OVCAR3 (cell line): ENCODE measurements around a stretch of chr11.

DNA sequence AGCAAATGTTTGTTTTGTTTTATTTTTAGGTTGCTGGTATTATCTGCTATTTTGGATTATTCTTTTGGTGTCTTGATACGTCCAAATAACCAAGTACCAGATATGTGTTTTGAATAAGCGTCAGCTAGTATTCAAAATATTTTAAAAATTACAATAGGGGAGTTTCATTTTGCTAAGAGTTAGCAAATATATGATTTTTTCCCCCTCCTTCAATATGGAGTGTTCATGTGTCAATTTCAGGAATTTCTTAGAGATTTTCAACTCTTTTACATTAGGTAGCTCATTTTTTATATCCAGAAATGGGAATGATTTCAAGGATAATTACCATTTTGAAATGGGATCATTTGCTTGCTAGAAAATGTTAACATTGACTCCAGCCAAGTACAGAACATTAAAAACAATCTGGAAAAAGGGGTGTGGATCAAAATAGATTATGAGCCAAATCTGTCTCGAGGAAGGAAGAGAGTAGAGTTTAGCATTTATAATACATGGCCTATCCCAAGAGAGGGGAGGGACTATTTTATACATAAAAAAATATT is 20.1 kb downstream of the PPP6R3 start:
- RRBS, result no CpG with 5 or more reads among the region's 3 CpGs

DNA sequence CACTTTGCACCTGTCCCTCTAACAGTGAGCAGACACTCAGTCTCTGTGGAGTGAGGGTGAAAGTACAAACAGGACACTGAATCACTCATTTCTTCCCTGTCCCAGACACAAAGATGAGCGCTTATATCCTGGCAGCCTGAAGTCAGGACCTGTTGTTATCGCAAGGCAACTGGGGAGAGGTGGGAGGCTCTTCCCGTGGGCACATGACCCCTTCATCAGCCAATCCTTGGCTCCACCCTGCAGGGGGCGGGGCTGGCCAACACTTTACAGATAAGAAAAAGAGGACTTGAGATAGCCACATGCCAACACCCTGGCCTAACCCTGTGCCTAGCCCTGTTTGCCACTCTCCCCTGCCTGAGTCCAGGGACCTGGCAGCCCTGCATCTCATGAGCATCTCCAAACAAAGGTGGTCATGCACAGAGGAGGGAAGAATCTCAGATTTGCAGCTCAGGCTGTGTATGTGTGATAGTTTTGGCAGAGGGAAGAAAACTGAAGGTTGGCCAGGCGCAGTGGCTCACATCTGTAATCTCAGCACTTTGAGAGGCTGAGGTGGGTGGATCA is 29.6 kb upstream of the TESMIN start:
- RRBS, result no CpG with 5 or more reads among the region's 5 CpGs

DNA sequence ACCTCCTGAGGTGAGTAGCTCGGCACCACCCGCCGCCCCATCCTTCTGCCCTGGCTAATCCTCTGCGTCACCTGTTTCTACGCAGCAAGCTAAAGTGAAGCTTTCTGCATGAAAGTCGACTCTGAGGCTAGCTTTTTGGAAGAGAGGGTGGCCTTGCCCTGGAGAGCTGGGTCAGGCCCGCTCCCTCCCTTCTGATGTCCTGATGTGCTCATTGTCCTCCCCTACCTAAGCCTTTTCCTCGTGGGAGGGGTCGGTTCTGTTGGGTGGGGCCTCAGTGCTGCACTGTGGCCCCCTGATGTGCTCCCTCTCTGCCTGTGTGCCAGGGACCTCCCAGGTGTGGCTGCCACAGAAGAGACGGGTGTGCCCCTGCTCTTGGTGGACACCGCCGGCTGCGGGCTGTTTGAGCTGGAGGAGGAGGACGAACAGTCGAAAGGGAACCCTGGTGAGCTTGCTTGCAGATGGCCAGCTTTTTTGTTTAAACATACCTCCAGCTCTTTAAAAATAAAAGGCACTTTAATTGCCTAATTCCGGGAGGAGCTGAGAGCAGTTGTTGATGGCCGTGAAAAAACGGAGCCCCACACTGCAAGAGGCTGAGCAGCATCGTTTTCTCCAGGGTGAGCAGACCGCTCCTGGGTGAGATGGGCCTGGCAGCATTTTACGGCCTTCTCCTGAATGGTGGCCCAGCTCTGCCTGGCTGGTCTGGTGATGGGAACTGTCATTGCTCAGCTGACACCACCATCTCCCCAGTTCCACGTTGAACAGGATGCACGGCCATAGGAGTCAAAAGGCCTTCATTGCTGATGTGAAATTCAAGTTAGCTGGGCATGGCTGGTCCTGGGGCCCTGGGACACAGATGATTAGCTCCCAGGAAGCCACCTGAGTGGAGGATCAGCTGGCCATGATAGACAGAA is 30.0 kb downstream of the IGHMBP2 start:
- RRBS, result no CpG with 5 or more reads among the region's 23 CpGs

GRCh38 chr11:69018198-69018624 is 5.2 kb upstream of the MRGPRF start:
- RRBS, result no CpG with 5 or more reads among the region's 10 CpGs

GRCh38 chr11:69088661-69089968 is 40.4 kb downstream of the TPCN2 start:
- RRBS, result no CpG with 5 or more reads among the region's 35 CpGs

DNA sequence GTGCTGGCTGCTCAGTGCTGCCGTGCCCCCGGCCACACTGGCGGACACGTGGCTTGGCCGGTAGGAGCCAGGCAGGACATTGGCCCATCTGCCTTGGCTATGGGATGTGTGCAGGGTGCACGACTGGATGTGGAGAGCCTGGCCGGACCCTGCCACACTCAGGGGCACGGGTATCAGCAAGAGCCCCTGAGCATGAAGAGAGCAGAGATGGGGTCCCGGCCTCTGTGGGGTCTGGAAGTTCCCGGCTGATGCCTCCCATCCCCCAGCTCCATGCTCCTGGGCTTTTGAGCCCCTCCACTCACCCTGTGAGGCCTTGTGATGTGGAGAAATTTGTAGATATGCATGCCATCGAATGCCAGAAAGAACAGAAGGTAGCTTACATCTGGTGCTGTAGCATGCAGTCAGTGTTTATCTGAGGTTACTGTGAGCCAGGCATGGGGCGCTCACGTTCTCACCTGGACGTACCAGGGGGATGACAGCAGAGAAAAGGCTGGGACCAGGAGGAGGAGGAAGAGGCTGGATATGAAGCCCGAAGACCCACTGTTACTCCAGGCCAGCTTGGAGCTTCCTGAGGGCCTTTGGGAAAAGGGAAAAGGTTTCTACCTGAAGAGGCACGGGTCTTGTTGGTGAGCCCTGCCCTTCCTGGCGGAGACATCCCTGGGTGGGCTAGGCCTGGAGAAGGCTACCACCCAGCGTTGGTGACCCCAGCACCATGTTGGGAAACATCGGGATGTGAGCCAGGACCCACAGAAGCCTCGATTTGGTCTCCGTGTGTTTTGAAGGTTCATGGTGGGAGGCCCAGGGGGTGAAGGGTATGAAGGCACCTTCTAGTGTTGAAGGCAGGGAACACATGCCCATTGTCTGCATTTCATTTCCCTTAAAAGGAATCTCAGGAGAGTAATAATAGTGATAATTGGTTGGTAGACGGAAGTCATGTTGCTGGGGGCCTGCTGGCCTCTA is 47.0 kb downstream of the TPCN2 start:
- RRBS, result 90% methylated on average over 2 of the region's 22 CpGs

GRCh38 chr11:69115465-69116134 is 40.1 kb upstream of the SMIM38 start:
- RRBS, result no CpG with 5 or more reads among the region's 29 CpGs

GRCh38 chr11:69122642-69123509 is 32.9 kb upstream of the SMIM38 start:
- RRBS, result 7% methylated on average over 6 of the region's 29 CpGs

GRCh38 chr11:69123510-69124054 is 32.2 kb upstream of the SMIM38 start:
- RRBS, result no CpG with 5 or more reads among the region's 14 CpGs

DNA sequence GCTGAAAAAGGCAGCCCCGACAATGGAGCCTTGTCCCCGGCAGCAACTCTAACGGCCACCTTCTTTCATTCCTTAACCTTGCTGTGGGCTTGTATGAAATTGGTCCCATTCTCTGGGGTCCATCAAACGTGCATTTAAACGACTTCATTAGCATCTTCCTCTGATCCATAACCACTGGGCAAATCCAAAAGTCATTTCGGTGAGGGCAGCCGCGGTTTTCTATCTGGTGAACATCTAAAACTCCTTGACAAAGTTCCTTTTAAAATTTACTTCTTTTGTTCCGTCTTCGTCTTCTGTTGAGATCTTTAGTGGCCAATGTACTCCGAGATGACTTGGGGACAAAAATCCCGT is 59.9 kb upstream of the MYEOV start:
- RRBS, result 95% methylated on average over 2 of the region's 12 CpGs

GRCh38 chr11:69290777-69291489 is 3.0 kb upstream of the MYEOV start:
- RRBS, result no CpG with 5 or more reads among the region's 4 CpGs

DNA sequence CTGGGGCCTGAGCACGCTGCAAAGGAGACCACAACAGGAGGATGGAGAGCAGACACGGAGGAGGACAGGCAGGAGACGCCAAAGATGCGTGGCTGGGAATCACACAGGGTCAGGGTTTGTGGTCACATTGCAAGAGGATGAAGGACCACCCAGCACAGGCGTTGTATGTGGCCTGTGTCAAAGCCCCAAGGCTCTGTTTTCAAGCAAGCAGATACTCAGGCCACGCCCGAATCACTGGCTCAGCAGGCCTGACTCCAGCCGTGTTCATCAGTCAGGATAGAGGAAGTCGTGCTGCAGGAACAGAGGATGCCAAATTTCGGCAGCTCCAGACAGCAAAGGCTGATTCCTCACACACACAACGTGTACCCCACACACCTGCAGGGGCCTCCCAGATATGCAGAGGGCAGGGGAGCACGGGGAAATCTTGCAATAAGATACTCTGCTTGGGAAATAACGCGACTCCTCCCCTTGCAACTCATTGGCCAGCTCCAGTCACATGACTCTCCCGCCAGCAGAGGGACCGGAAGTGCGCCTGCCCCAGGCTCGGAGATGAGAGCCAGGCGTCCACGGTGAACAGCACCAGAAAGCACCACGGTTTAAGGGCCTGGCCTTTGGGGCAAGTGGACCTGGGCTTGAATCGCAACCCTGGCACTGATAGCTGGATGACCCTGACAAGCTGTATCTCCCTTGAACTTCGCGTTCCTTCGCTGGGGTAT is 88.2 kb downstream of the MYEOV start:
- RRBS, result no CpG with 5 or more reads among the region's 25 CpGs

GRCh38 chr11:69416552-69417143 is 122.7 kb downstream of the MYEOV start:
- RRBS, result no CpG with 5 or more reads among the region's 8 CpGs

DNA sequence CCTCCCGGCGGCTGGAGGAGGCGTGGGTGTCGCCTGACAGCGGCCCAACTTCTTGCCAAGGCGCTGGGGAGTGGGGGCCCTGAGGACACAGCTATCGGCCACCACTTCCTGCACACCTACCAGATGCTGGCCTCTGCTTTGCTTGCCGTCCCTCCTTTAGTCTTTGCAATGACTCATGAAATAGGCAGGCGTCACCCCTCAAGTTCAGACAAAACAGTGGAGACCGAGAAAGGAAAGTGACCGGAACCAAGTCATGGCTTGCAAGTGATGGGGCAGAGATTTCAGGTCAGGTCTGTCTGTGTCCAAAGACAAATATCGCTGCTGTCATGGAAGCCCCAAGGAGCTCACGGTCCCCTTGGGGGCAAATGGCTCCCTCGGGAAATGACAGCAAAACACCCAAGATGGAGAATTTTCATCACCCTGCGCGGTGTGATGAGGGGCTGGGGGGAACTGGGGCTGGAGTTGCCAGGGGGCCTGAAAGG is 116.3 kb upstream of the CCND1 start:
- RRBS, result no CpG with 5 or more reads among the region's 16 CpGs

GRCh38 chr11:69648852-69649295 is 7.9 kb downstream of the CCND1 start:
- RRBS, result 98% methylated on average over 4 of the region's 19 CpGs

DNA sequence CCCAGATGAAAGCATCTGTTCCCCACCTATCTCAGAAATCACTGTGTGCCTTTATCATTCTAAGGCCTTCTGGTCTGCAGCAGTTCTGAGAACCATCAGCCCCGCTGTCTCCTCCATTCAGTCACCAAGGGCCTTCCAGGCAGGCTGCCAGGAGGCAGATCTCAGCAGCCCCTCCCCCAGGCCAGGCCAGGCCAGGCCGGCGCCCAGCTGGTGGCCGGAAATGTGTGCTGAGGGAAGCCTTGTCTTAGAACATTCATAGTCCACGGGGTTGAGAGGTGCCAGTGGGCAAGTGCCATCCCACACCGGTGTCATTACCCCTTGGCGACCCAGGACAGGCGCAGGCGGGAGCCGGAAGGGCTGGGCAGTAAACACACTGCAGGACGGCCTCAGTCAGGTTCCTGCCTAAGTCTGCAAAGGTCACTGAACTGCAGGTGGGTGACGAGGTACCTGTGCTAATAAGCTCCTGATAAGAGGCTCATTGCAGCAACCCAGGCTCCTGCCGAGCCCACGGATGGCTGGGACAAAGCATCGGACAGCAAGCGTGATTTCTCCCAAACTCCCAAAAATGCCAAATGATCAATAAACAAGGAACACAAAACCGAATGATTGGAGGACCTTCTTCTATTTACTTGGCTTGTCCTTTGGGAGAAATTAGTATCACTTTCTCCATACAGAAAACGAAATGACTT is 3.1 kb downstream of the FGF19 start:
- RRBS, result 82% methylated on average over 6 of the region's 18 CpGs

DNA sequence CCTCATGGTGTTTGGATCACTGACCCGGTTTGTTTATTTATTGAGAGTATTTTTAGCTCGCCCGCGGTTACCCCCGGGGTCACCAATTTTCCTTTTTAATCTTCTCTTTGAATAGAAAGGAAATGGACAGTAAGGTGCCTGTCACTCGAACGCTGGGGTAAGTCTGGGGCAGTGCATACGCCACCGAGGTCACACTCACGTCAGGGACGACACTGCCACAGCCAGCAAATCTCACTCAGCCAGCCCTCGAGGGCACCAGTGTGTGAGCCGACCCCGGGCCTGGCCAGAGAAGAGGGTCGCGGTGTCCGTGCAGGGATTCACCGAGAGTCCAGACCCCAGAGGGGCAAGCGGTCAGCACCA is 72.6 kb upstream of the FGF3 start:
- RRBS, result no CpG with 5 or more reads among the region's 19 CpGs

- RRBS, result no CpG with 5 or more reads among the region's 9 CpGs
These were observed 114.4 kb upstream of the ANO1 start for GRCh38 chr11:69963418-69964478.

DNA sequence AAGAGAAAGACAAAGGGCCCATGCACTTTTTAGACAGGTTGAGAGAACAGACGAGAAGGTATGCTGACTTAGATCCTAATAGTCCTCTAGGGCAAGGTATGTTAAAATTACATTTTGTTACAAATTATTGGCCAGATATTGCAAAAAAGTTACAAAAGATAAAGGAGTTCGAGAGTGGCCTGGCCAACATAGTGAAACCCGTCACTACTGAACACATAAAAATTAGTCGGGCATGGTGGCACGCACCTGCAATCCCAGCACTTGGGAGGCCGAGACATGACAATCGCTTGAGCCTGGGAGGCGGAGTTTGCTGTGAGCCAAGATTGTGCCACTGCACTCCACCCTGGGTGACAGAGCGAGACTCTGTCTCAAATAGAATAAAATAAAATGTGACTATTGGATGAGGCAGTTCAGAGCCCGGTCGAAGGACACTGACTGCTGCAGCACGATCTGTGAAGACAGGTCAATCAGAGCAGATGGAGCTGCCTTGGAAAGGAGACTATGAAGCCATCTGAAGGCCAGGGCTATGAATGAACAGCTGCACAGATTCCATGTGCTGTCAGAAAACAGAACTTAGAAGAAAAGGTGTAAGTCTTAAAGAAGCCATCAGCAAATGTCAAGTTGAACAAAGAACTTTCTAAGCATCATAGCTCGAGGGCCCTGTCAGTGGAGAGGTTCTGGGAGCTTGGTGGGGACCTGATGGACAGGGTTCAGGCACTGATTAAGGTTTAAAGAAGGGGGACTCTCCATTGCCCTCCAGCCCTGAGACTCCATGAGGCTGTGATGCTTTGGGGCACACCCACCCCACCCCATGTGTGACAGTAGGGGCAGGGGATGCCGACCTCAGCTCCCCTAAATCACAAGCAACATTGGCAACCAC is 37.6 kb upstream of the ANO1 start:
- RRBS, result no CpG with 5 or more reads among the region's 14 CpGs

GRCh38 chr11:70048342-70049548 is 29.4 kb upstream of the ANO1 start:
- RRBS, result no CpG with 5 or more reads among the region's 17 CpGs